Uterus (tissue), 7 donors: ENCODE measurements around a stretch of chr5.

DNA sequence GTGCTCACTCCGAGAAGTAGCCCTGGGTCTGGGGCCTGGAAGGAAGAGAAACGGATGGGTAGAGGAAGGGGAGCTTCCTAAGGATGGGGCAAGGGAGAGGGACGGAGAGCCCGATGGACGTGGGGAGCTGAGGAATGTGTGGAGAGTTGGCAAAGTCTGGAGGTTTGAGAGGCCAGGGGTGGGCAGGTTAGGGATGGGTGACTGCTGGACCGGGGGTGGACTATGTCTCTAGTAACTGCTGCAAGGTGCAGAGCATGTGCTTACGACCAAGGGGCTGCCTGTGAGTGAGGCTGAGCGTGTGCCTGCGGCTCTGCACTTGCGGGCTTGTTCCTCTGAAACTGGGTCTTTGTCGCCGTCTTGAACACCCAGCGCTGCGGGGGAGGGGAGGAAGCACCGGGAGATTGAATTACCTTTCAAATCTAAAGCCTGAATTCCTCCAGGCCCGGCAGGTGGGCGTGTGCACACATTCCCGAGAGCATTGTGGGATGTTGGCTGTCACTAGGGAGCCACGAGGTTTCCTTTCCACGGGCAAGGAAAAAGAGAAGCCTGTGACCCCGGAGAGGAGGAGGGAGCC lies 76.5 kb upstream of the ARAP3 start:
- PRO-cap, 4 experiments, result no peak in any of the 4 experiments
- RAMPAGE, long total RNA, 2 experiments, result no peak in any of the 2 experiments
- RRBS, result 8% methylated on average over 6 of the region's 21 CpGs

GRCh38 chr5:141848960-141849249 lies 29.3 kb downstream of the PCDH1 start:
- PRO-cap, 4 experiments, result peak in 4 of 4 experiments; most common plus-strand start chr5:141849162 (in 3); most common minus-strand start chr5:141849115 (in 1)
- RAMPAGE, long total RNA, 2 experiments, result no peak in any of the 2 experiments
- RRBS, result no CpG with 5 or more reads among the region's 4 CpGs

GRCh38 chr5:141856954-141857807 lies 21.0 kb downstream of the PCDH1 start:
- PRO-cap, 4 experiments, result no peak in any of the 4 experiments
- RAMPAGE, long total RNA, 2 experiments, result no peak in any of the 2 experiments
- RRBS, result no CpG with 5 or more reads among the region's 18 CpGs

DNA sequence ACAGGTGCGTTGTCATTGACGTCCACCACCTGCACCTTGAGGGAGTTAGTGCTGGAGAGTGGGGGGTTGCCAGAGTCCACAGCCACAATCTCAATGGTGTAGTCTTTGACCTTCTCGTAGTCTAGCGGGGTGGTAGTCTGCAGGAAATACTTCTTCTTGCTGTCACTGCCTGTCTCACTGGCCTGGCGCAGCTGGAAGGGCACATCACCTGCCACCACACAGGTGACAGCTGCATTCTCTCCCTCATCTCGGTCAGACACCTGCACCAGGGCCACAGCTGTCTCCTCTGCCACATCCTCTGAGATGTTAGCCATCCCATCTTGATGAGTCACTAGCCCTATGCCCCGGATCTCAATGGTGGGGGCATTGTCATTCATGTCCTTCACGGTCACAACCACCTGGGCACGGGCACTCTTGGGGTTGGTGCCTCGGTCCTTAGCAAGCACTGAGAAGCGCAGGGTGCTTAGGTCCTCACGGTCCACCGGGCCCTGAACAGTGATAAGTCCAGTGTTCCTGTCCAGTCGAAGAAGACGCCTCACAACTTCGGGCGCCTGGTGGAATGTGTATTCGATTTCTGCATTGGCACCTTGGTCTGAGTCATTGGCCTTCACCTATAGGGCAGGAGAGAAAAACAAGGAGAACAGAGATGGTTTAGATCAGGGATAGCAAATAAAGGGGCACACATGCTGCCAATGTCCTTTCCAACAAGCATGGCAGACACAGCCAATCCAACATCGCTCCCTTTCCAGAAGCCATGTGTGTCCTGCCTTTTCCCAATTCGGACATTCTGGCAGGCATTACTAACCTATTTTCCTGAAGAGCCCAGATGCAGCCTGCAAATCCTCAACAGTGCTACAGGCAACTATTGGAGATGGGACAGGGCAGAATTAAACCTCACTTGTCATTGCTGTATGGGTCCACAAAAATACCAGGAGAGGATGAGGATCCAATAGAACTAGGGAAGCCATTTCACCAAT lies 13.1 kb downstream of the PCDH1 start:
- PRO-cap, 4 experiments, result no peak in any of the 4 experiments
- RAMPAGE, long total RNA, 2 experiments, result no peak in any of the 2 experiments
- RRBS, result 90% methylated on average over 3 of the region's 20 CpGs

DNA sequence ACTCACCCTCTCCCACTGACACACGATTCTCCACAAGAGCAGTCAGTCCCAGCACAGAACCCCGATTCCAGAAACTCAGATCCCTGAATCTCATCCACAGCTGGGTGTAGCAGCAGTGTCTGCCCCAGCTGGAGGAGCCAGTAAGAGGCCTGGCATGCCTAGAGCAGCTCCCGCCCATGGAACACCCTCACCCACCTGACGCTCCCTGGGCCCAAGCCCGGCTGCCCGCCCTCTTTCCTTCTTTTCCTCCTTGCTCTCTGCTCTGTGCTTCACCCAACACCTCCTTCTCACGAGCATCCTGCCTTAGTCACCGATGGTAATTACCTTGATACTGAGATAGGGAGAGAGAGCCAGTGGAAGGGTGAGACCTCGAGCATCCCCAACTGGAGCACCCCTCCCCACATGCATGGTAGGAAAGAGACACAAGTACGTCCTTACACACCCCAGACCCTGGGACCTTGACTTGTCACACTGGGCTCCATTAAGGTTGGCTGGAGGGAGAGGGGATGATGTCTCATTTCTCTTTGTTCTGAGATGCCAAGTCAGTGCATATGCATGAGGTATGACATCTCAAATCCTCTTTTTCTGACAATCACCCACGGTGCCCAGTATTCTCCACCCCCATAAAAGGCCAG lies 8.6 kb downstream of the PCDH1 start:
- PRO-cap, 4 experiments, result no peak in any of the 4 experiments
- RAMPAGE, long total RNA, 2 experiments, result no peak in any of the 2 experiments
- RRBS, result no CpG with 5 or more reads among the region's 11 CpGs

GRCh38 chr5:141877736-141878097 lies 493 bp downstream of the PCDH1 start:
- PRO-cap, 4 experiments, result no peak in any of the 4 experiments
- RAMPAGE, long total RNA, 2 experiments, result no peak in any of the 2 experiments
- RRBS, result no CpG with 5 or more reads among the region's 27 CpGs

DNA sequence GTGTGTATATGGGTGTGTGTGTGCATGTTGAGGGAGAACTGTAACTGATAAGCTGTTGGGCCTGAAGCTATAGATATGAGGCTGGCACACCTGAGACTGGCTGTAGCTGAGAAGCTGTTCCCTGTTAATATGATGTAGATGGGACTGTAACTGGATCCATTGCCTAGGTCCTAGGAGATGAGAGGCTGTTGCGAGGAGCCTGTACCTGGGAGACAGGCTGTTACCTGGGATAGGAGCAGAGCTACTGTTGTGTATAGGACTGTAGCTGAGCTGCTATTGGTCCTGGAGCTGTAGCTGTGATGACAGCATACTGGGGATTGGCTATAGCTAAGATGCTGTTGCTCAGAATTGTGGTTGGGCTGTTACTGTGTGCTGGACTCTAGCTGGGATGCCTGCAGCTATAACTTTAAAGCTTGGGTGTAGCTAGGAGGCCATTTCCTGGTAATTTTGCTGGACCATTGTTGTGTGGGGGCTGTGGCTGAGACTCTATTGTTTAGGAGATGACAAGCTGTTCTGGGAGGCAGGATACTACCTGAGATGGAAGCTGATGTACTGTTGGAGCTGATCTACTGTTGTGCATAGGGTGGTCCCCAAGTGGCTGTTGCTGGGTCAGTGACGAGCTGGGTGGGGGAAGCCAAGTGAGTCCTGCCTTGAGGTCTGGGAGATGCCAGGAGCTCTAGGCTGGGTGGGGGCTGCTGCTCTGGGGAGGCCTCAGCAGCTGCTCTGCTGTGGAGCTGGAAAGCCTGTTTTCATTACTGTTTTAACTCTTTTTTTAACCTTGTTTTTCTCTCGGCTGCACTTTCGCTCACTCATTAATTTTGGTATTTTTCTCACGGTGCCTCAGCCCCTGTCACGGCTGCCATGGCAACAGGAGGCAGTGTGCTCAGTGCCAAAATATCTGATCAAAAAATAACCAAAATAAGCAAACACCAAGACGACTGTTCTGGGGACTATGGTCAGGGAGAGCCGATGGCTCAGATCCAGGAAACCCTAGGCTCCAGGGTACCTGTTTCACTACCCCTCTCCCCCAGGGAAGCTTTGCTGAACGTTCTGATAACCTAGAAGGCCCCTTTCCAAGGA lies 2.9 kb upstream of the PCDH1 start:
- PRO-cap, 4 experiments, result peak in 1 of 4 experiments; most common plus-strand start position 925 of the sequence (in 1)
- RAMPAGE, long total RNA, 2 experiments, result no peak in any of the 2 experiments
- RRBS, result no CpG with 5 or more reads among the region's 9 CpGs

GRCh38 chr5:141945135-141945775 lies 12.7 kb downstream of the PCDH12 start:
- PRO-cap, 4 experiments, result no peak in any of the 4 experiments
- RAMPAGE, long total RNA, 2 experiments, result start-site peak on the minus strand in 1 of 2 experiments, at chr5:141945573-141945762 at its widest, 8 reads per replicate
- RRBS, result 20% methylated on average over 4 of the region's 23 CpGs

DNA sequence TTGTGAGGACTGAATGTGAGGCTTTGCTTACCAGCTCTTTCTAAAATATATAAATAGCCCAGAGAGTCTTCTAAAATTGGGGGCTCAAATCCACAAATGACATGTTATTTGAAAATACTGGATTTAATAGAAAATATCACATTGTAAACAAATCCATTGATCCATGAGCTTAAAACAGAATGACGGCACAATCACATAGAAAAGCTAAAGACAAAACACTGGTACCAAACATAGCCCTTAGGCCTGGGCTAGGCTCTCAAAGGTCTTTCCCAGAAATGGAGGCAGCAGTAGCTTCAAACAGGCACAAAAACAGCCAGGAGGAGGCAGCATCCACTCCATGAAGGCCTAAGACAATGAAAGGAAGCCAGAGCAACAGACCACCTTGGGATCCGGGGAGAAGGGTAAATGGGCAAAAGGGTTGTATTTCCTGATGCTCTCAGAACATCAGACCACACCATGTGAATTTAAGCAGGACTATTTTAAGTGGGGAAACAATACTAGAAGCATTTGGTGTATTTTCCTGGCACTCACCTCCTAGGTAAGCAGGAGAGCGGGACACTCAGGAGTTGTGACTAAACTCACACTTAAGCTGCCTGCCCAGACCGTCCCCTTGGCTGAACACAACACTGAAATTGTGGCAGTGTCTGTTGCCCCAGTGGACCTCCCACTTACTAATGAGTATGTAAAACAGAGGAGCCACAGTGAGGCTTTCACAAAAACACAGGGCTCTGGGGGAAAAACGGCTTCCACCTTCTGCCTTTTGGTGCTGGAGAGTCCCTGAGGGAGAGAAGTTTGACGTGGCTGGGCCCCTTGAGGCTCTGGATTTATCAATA lies 12.0 kb downstream of the GNPDA1 start:
- PRO-cap, 4 experiments, result no peak in any of the 4 experiments
- RAMPAGE, long total RNA, 2 experiments, result no peak in any of the 2 experiments
- RRBS, result no CpG with 5 or more reads among the region's 6 CpGs

DNA sequence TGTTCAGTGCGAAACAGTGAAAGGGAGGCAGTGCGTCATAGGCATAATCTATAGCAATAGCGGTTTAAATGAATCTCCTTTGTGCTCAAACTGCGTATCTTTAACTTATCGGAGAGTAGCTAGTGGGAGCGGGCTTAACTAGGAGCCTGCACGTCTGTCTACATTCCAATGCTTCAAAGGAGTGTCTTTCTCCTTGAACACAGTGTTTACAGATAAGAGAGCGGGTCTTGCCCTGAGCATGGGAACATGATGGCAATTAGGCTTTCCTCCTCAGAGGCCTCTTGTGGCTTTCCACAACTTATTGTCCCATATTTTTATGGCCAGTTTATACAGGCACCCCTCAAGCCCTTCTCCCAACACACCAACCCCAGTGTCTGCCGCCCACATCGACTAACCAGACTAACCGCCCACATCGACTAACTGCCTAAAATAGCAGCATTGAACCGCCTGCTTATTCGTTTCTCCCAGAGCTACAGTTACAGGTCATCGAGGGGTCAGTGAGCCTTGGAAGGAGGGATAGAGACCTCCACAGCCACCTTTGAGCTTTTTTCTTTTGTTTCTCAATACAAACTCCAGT lies 19.5 kb upstream of the NDFIP1 start:
- PRO-cap, 4 experiments, result no peak in any of the 4 experiments
- RAMPAGE, long total RNA, 2 experiments, result no peak in any of the 2 experiments
- RRBS, result no CpG with 5 or more reads among the region's 15 CpGs

DNA sequence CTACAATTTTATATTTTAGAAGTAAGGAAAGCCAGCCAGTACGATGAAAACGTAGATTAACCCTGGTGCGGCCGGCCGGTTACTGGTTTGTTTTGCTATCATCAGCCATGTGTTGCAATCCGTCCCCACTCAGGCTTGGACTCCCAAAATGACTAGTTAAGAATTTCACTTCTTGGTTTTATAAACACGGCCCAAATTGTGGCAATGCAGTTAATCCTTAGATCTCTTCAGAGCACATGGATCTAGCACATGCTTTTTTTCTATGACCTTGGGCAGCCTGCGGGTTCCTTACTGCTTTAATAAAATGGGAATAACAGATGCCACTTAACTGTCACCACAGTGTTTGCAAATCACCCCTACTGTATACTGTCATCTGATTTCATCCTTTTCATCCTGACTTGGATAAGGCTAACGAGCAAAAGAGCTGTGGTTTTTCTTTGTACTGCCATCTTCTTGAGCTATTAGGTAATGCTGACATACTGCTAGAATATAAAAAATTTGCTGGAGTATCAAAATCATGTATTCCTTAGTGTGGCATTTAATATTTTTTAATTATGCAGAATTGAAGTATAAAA lies 1.5 kb downstream of the NDFIP1 start:
- PRO-cap, 4 experiments, result peak in 4 of 4 experiments; most common minus-strand start position 154 of the sequence (in 4)
- RAMPAGE, long total RNA, 2 experiments, result no peak in any of the 2 experiments
- RRBS, result no CpG with 5 or more reads among the region's 9 CpGs

DNA sequence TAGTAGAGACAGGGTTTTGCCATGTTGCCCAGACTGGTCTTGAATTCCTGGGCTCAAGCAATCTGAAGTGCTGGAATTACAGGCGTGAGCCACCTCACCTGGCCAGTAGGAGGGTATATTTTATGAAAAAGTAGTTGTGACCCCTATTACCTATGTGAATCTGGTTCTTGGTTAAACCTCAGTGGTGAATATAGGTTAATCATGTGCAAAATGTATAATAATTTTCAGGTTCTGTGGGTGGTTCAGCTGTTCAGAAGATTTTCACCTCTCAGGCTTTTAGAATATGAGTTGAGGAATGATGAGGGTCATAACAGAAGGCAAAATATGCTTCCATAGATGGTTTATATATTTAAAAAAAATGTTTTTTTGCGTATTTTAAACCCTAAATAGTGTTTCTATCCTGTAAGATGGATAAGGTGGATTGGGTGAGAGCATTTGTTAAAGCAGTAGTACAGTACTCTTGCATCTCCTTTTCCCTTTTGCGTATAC lies 47.0 kb downstream of the NDFIP1 start:
- PRO-cap, 4 experiments, result no peak in any of the 4 experiments
- RAMPAGE, long total RNA, 2 experiments, result no peak in any of the 2 experiments
- RRBS, result no CpG with 5 or more reads among the region's 3 CpGs

DNA sequence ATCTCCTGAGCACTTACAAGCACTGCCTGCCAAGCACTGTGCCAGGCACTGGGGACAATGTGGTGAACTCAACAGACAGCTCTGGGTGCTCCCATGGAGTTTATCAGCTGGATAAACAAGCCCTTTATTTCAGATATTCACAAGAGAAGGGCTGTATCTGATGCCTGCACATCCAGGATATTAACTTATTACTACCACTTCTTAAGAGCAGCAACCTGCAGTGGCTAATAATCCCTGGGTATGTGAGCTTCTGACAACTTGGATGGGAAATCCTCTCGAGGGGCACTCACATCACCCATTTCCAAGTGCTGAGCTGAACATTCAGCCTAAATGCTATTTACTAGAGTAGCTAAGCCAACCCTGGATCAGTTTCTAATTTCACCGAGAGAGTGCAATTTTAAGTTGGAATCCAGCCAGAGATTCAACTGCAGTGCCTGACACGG lies 9.0 kb downstream of the SPRY4 start:
- PRO-cap, 4 experiments, result no peak in any of the 4 experiments
- RAMPAGE, long total RNA, 2 experiments, result no peak in any of the 2 experiments
- RRBS, result no CpG with 5 or more reads among the region's 3 CpGs

DNA sequence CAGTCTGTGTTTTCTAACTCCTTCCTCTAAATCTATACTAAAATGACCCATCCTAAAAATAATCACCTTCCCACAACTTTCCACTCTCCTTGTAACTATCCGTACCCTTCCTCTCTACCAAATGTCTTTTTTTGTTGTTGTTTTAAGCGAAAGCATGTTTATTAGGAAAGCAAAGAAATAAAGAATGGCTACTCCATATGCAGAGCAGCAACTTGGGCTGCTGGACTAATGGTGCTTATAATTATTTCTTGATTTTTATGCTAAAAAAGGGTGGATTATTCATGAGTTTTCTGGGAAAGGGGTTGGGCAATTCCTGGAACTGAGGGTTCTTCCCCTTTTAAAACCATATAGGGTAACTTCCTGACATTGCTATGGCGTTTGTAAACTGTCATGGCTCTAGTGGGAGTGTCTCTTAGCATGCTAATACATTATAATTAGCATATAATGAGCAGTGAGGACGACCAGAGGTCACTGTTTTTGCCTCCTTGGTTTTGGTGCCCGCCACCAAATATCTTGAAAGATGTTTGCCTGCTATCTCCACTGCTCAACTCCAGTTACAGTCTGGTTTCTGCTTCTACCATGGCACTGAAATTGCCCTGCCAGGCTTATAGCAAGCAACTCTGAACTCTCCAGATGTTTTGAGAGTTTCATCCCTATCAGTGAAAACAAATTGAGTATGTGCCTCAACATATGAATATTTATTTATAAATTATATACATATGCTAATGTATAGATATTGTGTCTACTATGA lies 121.9 kb upstream of the SPRY4 start:
- PRO-cap, 4 experiments, result peak in 3 of 4 experiments; most common minus-strand start position 230 of the sequence (in 3)
- RAMPAGE, long total RNA, 2 experiments, result no peak in any of the 2 experiments
- RRBS, result no CpG with 5 or more reads among the region's 5 CpGs

- PRO-cap, 4 experiments, result no peak in any of the 4 experiments
- RAMPAGE, long total RNA, 2 experiments, result no peak in any of the 2 experiments
- RRBS, result no CpG with 5 or more reads among the region's 6 CpGs
Observed at GRCh38 chr5:142499711-142500204, 174.9 kb upstream of the SPRY4 start.

GRCh38 chr5:142509417-142509786 lies 176.5 kb downstream of the FGF1 start:
- PRO-cap, 4 experiments, result no peak in any of the 4 experiments
- RAMPAGE, long total RNA, 2 experiments, result no peak in any of the 2 experiments
- RRBS, result no CpG with 5 or more reads among the region's 3 CpGs

GRCh38 chr5:142590755-142591105 lies 95.2 kb downstream of the FGF1 start:
- PRO-cap, 4 experiments, result no peak in any of the 4 experiments
- RAMPAGE, long total RNA, 2 experiments, result no peak in any of the 2 experiments
- RRBS, result no CpG with 5 or more reads among the region's 2 CpGs

DNA sequence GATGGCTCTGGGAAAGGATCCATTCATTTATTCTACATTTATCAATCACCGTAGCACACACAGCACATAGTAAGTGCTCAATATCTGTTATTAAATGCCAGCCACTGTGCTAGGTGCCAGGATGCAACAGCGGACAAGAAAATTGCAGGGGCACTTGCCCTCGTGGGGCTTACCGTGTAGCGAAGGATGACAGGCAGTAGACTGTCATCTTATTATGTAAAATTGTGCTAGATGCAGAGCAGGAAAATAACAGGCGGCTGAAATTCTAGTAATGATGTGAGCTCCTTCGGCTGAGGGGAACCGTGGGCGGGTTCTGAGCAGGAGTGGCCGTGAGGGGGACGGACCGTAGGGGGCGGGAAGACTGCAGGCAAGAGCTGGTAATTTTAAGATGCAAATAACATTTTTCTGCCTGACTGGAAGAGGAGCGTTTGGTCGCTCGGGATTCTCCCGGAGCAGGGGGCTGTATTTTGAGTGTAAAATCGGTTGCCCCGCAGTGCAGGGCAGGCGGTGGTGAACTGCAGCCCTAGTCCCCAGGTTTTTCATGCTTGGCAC lies 620 bp upstream of the ARHGAP26 start:
- PRO-cap, 4 experiments, result peak in 4 of 4 experiments; most common plus-strand start position 400 of the sequence (in 2); most common minus-strand start position 259 of the sequence (in 1)
- RAMPAGE, long total RNA, 2 experiments, result no peak in any of the 2 experiments
- RRBS, result no CpG with 5 or more reads among the region's 20 CpGs

- PRO-cap, 4 experiments, result no peak in any of the 4 experiments
- RAMPAGE, long total RNA, 2 experiments, result start-site peak on the plus strand in 1 of 2 experiments, at chr5:142777672-142777876 at its widest, 9 reads per replicate
- RRBS, result no CpG with 5 or more reads among the region's 11 CpGs
Observed at GRCh38 chr5:142777310-142778131, 7.3 kb downstream of the ARHGAP26 start.

DNA sequence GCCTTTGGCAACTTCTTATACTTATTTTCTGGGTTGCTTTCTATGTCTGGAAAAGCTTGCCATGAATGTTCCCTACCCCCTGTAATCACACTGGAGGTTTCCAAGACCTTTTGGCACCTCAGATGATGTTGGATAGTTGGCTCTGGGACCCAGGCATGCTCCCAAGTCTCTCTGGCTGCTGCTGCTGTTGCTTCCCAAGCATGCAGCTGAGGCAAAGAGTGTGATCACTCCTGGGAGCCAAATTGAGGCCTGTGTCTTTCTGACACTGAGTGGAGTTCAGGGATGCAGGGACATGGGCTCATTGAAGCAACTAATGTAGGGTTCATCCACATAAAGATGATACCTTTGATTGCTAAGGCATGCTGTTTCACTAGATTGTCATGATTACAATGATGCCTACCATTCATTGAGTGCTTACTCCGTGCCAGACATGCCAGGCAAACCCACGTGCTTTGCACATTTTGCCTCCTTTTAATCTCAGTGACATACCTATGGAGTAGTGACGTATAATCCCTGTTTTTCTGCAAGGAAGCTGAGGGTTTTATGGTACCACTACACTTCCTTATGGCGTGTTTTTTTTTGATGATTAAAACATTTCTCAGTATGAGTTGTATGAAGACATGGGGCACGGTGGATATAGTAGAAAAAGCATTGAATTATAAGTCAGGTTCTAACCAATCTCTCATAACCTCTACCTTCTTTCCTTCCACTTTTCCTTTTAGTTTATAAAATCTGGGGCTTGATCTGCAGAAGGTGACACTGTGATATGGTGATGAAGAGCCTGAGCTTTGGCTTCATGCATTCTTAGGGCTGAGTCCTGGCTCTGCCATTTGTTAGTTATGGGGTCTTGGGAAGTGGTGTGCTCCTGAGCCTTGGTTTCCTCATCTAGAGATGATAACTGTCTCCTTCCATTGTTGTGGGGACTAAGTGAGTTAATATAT lies 73.2 kb downstream of the ARHGAP26 start:
- PRO-cap, 4 experiments, result no peak in any of the 4 experiments
- RAMPAGE, long total RNA, 2 experiments, result no peak in any of the 2 experiments
- RRBS, result no CpG with 5 or more reads among the region's 5 CpGs